H4 (cell line): ENCODE results near the genes WBP1, REG1B and REG3A.

- RAMPAGE, long total RNA = start-site peak on the minus strand at chr2:74440489-74440570, 22 reads
These were observed 1.1 kb downstream of the RTKN start for GRCh38 chr2:74440249-74441350.

GRCh38 chr2:74455657-74456231 lies 857 bp downstream of the INO80B start:
- RAMPAGE, long total RNA = no peak

GRCh38 chr2:74457844-74458647 lies at the start of gene WBP1:
Gene WBP1 (plus strand): TSS chr2:74458438.
- RAMPAGE, long total RNA = start-site peak on the plus strand at chr2:74458455-74458498, 189 reads

DNA sequence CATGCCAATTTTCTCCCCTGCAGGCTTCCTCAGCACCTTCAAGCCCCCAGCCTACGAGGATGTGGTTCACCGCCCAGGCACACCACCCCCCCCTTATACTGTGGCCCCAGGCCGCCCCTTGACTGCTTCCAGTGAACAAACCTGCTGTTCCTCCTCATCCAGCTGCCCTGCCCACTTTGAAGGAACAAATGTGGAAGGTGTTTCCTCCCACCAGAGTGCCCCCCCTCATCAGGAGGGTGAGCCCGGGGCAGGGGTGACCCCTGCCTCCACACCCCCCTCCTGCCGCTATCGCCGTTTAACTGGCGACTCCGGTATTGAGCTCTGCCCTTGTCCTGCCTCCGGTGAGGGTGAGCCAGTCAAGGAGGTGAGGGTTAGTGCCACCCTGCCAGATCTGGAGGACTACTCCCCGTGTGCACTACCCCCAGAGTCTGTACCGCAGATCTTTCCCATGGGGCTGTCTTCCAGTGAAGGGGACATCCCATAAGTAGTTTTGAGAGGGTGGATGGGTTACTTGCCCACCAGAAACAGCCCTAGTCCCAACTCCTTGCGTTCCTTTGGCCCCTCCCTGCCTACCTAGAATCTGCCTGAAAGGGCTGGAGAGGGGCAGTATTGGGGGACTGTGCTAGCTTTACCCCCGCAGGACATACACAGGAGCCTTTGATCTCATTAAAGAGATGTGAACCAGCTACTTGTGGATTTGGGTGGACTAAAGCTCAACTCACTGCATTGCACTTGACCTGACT lies 2.1 kb downstream of the WBP1 start:
- RAMPAGE, long total RNA = no peak

DNA sequence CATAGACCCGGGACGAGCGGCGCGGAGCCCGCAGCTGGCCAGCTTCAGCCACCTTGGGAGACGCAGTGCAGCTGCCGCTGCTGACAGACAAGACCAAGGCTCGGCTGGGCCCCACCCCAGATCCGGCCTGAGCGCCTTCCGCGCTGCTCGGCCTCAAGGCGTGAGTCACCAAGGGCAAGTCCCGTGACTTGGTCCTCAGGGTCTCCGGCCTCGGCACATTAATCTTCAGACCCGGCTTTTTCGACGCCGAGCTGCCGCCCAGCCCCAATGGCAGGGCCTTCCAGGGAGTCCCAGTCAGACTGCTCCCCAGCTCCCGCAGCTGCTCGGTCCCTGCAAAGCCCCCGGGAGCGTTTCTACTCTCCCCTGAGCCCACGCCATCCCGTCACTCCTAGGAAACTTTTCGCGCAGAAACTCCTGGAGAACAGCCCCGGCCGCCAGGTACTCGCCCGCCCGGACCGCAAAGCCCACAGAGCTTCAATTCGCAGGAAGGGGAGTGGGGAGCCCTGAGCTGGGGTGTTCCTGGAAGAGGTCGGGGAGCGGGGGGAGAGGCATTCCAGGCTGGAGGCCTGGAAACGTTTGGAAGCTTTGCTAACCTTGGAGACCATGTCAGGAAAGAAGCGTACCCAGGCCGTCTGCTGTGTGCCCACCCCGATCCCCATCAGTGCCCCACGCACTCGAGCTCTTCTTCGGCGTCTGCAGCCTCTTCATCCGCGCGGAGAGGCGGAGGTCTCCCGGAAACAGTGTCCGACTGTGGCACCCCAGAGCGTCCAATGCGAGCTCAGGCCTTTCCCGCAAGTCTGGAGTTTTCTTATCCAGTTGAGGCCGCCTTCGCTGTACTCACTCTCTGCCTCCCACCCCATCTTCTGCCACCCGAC lies 4.0 kb downstream of the PCGF1 start:
- RAMPAGE, long total RNA = no peak

GRCh38 chr2:74506477-74507072 lies 920 bp downstream of the PCGF1 start:
- RAMPAGE, long total RNA = no peak

GRCh38 chr2:74529040-74529580 lies 396 bp downstream of the AUP1 start:
- RAMPAGE, long total RNA = no peak

DNA sequence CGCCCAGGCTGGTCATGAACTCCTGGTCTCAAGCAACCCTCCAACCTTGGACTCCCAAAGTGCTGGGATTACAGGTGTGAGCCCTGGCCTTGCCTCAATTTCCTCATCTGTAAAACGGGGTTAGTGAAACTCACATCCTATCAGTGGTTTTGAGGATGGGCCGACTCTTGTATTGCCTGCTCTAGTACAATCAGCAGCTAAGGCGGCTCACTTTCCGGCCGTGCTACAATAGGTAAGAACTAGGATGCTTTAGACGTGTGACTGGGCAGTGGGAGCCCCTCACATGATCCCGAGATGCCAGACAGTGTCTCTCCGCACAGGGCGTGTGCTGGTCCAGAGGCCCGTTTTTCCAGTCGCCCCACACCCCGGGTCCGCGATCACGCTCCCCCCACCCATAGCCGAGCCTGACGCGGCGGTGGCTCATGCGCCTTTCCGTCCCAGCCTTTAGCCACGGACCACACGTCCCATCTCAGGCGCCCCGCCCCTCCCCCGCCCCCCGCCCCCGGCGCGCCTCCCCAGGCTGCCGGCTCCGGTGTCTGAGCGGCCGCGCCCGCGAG lies 409 bp upstream of the HK2 start:
- RAMPAGE, long total RNA = no peak

DNA sequence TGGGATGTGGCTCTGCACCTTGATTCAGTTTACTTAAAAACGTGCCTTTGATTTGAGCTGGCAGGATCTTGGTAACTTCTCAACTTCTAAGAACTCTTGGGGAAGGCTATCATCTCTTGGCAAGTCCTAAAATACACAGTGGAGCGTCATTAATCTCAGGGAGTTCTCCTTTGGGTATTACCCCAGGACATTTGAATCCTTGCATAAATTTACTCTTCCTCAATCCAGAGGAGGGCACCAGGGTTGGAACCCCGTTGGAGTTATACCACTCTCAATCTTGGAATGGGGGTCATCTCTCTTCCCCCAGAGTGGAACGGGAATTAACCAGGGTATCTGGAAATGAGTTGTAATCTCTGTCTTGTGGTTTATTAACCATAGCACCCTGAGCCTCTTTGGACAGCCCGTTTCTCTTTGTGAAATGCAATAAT lies 2.1 kb downstream of the HK2 start:
- RAMPAGE, long total RNA = no peak

DNA sequence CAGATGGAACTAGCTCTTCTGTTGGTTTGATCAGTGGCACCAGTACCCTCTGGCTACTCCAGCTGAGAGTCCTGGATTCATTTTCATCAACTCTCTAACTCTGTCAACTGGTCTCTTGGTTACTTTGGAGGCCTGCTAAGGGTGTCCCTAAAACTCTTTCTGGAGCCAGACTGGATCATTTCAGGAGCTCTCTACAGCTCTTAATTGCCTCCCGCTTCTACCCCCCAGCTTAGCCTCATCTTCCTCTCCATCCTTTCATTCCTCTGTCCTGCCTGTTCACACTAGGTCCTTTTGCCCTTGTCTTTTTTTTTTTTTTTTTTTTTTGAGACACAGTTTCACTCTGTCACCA lies 3.4 kb downstream of the HK2 start:
- RAMPAGE, long total RNA = no peak

DNA sequence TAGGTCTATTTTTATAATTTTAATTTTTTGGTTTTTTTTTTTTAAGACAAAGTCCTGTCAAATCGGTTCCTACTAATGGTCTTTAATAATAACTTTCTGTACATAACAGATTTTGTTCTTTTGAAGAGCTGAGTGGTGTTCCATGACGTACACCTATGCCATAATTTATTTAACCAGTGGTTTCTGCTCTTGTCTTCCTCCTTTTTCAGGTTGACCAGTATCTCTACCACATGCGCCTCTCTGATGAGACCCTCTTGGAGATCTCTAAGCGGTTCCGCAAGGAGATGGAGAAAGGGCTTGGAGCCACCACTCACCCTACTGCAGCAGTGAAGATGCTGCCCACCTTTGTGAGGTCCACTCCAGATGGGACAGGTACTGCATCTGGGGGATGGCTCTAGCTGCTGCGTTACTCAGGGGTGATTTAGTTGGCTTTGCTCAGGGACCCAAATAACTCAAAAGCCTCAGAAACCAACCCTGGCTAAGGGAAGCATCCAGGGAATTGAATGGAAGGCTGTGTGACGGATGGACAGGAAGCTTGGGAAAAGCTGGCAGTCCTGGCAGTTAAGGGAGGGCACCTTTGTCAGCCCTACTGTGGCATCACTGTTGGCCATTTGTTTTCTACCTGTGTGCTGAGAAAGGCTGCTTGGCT lies 20.3 kb downstream of the HK2 start:
- RAMPAGE, long total RNA = no peak

GRCh38 chr2:74863564-74864148 lies 29.7 kb downstream of the HK2 start:
- RAMPAGE, long total RNA = no peak

- RAMPAGE, long total RNA = no peak
These were observed 34.0 kb downstream of the HK2 start for GRCh38 chr2:74867591-74868689.

DNA sequence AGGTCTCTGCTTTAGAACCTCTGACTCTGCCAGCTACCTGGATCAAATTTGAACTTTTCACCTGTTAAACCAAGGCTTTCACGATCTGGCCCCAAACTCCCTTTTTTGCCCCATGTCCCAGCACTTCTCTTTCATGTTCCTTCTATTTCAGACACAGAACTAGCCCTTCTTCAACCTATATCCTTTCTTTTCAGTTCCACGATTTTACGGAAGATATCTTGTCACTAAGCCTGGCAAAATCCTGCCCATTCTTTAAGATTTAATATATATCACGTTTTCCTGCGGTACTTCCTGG lies 39.5 kb upstream of the POLE4 start:
- RAMPAGE, long total RNA = no peak

- RAMPAGE, long total RNA = no peak
These were observed 418.9 kb downstream of the LRRTM4 start for GRCh38 chr2:77103319-77103698.

GRCh38 chr2:79087821-79088330 lies at the start of gene REG1B:
Gene REG1B (minus strand): TSS chr2:79087993.
- RAMPAGE, long total RNA = no peak

DNA sequence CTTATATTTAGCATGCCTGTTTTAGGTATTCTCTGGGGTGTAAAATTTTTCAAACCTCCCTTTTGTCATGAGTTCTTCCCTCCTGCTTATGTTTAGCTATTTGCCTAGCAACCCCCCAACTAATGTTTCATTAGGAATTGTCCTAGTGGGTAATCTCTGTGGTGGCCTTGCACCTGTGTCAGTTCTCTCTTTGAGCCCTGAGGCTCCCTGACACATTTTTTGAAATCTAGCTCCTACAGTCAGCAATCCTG lies 12.5 kb upstream of the REG1B start:
- RAMPAGE, long total RNA = no peak

DNA sequence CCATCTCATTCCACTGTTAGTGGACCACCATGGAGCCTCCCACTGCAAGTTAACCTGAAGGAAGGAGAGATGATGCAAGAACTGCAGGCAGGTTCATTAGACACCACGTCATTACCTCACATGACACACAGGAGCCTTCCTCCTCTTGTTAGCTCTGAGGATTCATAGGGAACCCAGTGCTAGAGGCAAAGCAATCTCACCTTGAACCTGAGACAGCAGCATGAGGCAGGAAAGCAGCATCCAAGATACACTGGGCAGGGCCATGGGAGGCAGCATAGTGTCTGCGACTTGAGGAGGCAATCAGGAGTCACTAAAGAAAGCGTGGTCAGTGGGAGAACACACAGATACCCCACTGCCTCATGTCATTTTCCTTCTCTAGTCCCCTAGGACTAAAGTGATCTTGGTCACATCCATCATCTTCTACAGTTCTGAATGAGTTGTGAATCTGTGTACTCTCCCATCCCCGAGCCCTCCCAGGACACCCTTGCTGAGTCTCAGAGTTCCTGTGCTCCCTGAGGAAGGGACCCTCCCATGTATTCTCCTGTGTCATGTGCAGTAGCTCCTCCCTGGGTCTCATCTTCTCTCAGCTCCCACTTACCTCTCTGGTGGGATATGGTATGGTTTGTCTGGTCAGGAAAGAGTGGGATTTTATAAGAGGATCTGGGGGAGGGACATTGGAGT lies at the start of gene REG3A:
TSS of gene REG3A (minus strand) at position 624 of the 681 bp plus-strand sequence.
- RAMPAGE, long total RNA = no peak

DNA sequence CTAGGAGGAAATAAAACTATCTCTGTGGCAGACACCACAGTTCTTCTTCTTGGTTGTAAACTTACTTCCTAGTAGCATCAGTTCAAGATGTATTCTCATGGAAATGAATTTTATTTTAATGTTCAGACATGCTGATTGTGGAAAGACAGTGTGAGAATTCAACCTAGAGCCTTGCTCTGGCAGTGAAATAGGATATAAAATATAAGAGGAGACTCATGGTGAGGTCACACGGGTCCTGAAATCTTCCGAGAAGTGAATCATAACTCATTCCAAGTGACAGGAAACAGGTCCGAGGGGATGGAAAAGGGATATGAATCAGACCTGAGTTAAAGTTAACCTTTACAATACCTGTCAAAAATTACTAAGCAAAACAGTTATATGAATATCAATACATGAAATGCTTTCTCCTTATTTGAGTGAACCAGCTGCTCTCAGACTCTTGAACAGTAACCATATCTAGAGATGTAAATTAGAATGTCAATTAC lies 185.2 kb upstream of the LRRTM1 start:
- RAMPAGE, long total RNA = no peak

GRCh38 chr2:81304452-81304788 lies 999.9 kb upstream of the LRRTM1 start:
- RAMPAGE, long total RNA = no peak